ENCODE data around the genes MGP and LMO3.

GRCh38 chr12:14841585-14842383 lies 1.5 kb downstream of the ART4 start:
- PRO-cap, 3 experiments, result no peak in any of the 3 experiments
- RAMPAGE, long total RNA, result no peak
- RRBS, 2 experiments, result no CpG with 5 or more reads among the region's 6 CpGs

GRCh38 chr12:14885458-14886336 lies at the start of gene MGP:
Gene MGP (minus strand): TSS chr12:14885854.
- PRO-cap, 3 experiments, result peak in 1 of 3 experiments; most common minus-strand start chr12:14885854 (in 1)
- RAMPAGE, long total RNA, result start-site peak on the minus strand at chr12:14885827-14885875, 18,703 and 1,301 reads in 2 replicates
- RRBS, 2 experiments, result no CpG with 5 or more reads among the region's 9 CpGs

DNA sequence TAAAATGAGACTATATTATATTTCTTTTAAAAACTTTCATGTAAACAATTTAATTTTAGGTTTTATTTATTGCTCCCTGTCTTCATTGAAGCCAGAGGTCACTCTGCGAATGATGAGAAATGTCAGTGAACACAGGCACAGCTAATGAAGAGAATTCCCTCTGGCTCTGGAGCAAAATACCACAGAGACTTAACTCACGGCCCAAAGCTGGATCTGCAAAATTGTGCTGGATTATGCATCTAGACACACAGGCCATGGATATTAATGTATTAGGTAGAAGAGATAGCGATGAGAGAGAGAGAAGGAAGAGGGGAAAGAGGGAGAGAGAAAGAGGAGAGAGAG lies 3.9 kb downstream of the ARHGDIB start:
- PRO-cap, 3 experiments, result no peak in any of the 3 experiments
- RAMPAGE, long total RNA, result no peak
- RRBS, 2 experiments, result no CpG with 5 or more reads among the region's 3 CpGs

- PRO-cap, 3 experiments, result no peak in any of the 3 experiments
- RAMPAGE, long total RNA, result no peak
- RRBS, 2 experiments, result no CpG with 5 or more reads among the region's 7 CpGs
Observed at GRCh38 chr12:15158097-15158767, 63.0 kb downstream of the RERG start.

DNA sequence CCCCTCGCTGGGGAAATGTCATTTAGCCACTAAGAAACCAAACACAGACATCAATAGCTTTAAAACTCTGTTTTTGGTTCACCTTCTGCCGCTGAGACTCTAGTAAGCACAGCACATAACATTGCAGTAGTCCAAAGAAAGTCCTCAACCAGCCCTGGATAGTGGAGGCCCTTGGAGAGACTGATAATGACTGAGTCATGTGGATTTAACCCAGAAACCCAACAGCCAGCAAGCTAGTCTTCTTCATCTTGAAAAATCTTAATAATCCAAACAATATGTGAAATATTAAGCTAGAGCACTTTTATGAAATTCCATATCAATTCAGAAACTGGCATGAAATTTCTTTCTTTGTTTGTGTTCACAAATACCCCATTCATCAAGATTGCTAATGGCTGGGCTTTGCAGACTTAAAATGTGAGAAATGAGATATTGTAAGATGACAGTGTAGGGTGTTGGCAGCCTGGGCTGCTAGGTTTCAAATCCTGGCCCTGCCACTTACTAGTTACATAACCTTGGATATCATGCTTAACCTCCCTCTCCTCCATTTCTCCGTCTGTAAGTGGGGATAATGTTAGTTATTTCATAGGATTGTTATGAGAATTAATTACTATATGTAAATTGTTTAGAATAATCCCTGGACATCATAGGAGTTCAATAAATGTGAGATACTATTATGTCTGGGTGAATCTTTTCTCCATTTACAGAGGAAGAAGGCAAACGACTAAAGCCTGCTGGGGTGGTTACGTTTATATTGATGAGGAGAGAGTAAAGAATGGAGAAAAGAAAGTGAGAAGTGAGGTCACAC lies 40.0 kb downstream of the RERG start:
- PRO-cap, 3 experiments, result no peak in any of the 3 experiments
- RAMPAGE, long total RNA, result no peak
- RRBS, 2 experiments, result no CpG with 5 or more reads among the region's 5 CpGs

- PRO-cap, 3 experiments, result no peak in any of the 3 experiments
- RAMPAGE, long total RNA, result no peak
- RRBS, 2 experiments, result no CpG with 5 or more reads among the region's 8 CpGs
Observed at GRCh38 chr12:15215836-15216492, 5.3 kb downstream of the RERG start.

DNA sequence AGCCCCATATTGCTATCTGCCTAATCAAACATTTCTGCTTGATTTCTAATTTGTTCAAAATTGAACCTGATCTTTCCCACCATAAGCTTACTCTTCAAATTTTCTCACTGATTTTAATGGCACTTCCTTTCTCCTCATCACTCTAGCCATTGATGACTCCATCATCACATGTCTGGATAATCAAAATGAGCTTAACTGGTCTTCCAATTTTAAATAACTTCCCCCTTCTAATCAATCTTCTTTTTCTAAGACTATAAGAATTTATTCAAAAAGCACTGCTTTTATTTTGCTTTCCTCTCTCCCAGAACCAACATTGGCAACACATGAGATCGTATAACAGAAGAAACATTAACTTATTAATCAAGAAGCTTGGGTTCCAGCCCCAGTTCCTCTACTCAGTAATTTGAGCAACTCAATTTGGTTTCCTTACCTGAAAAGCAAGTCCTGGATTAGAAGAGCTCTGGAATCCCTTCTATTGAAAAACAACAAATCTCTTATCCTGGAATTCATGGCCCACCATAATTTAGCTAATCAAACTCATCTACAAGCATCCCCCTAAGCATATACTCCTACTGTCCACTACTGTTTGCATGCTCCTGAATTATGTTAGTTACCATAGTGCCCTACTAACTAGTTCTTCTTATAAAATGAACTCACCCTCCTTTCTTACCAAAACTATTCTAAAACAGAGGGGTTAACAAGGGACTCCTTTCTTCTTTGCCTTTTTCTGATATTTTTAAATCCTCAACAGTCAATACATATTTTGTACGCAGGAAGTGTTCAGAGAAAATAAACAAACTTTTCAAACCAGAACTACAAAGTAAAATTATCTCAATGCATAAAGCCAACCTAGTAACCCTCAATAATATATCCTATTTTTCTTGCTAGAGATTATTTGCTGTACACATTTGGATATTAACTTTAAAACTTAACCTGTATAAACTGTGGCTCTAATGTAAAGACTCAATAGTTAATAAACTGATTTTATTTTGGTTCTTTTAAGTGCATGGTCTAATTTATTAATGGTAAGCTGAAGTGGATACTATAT lies 42.6 kb downstream of the EPS8 start:
- PRO-cap, 3 experiments, result no peak in any of the 3 experiments
- RAMPAGE, long total RNA, result no peak
- RRBS, 2 experiments, result no CpG with 5 or more reads among the region's 2 CpGs

- PRO-cap, 3 experiments, result no peak in any of the 3 experiments
- RAMPAGE, long total RNA, result no peak
- RRBS, 2 experiments, result no CpG with 5 or more reads among the region's 4 CpGs
Observed at GRCh38 chr12:15787668-15788148, 1.5 kb downstream of the EPS8 start.

DNA sequence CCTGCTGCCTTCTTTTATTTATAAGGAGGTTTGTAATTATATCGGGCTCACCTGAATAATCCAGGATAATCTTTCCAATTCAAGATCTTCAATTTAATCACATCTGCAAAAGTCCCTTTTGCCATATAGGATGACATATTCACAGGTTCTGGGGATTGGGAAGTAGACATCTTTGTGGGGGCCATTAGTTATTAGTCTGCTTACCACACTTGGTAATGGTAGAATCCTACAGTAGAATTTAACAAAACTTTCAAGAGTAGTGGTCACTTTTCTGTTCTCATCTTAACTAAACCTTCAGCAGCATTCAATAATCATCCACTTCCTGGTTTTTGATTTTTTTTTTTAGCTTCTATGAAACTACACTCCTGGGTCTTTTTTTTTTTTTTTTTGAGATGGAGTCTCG lies 6.3 kb upstream of the DERA start:
- PRO-cap, 3 experiments, result no peak in any of the 3 experiments
- RAMPAGE, long total RNA, result no peak
- RRBS, 2 experiments, result no CpG with 5 or more reads among the region's 2 CpGs

- PRO-cap, 3 experiments, result no peak in any of the 3 experiments
- RAMPAGE, long total RNA, result no peak
- RRBS, 2 experiments, result no CpG with 5 or more reads among the region's 6 CpGs
Observed at GRCh38 chr12:16350024-16350335, 2.5 kb downstream of the MGST1 start.

DNA sequence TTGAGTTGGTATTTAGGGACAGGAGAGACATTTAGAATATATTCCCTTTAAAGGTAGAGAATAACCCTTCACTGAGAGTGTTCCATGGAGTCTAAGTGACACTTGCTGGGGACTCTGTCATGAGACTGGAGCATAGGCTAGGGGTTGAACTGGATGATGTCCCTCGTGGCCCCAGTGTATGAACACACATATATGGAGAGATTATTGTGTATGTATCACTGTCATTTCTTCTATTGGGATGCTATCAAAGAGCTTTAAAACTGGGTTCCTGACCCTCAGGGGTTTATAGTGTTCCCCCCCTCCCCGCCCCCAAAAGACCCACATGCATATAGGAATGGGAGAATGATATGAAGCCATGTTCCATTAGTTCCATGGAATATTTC lies 13.2 kb downstream of the MGST1 start:
- PRO-cap, 3 experiments, result no peak in any of the 3 experiments
- RAMPAGE, long total RNA, result no peak
- RRBS, 2 experiments, result no CpG with 5 or more reads among the region's 2 CpGs

GRCh38 chr12:16605611-16606209 lies at the start of gene LMO3:
Gene LMO3 (minus strand): TSS chr12:16606162.
- PRO-cap, 3 experiments, result no peak in any of the 3 experiments
- RAMPAGE, long total RNA, result no peak
- RRBS, 2 experiments, result 3% methylated on average over 2 of the region's 26 CpGs

DNA sequence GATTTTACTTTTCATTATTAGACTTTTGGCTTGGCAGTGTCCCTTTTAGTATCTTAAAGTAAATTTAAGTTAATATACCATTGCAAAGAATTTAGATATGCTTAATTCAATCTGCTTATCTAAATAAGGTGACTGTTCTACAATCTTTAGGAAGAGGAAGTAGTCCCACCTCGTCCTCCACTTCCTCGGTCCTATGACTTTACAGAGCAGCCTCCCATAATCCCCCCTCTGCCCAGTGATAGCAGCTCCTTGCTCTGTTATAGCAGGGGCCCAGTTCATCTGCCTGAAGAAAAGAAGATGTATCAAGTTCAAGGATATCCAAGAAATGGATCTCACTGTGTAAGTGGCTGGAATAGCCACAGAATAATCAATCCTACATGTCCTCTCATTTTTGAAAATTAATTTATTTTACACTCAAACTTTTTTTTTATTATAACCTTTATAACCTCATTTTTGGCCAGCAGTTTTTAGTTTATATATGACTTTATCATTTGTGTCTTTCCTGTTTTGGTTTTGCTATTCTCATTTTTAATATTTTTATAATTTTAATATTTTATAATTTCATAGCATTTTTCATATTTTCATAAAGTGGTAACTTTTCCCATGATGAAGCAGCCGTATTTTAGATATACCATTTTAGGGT lies 92.3 kb upstream of the AEBP2 start:
- PRO-cap, 3 experiments, result no peak in any of the 3 experiments
- RAMPAGE, long total RNA, result no peak
- RRBS, 2 experiments, result no CpG with 5 or more reads among the region's 3 CpGs

GRCh38 chr12:19369460-19370150 lies 69.7 kb upstream of the AEBP2 start:
- PRO-cap, 3 experiments, result peak in 1 of 3 experiments; most common minus-strand start chr12:19369759 (in 1)
- RAMPAGE, long total RNA, result no peak
- RRBS, 2 experiments, result no CpG with 5 or more reads among the region's 6 CpGs

- PRO-cap, 3 experiments, result no peak in any of the 3 experiments
- RAMPAGE, long total RNA, result no peak
- RRBS, 2 experiments, result 3 to 6% methylated on average over 17 of the region's 21 CpGs
Observed at GRCh38 chr12:19439110-19439402, 236 bp upstream of the AEBP2 start.

GRCh38 chr12:19473222-19473450 lies 33.8 kb downstream of the AEBP2 start:
- PRO-cap, 3 experiments, result no peak in any of the 3 experiments
- RAMPAGE, long total RNA, result no peak

GRCh38 chr12:19849999-19851032 lies 411.0 kb downstream of the AEBP2 start:
- PRO-cap, 3 experiments, result no peak in any of the 3 experiments
- RAMPAGE, long total RNA, result no peak
- RRBS, 2 experiments, result no CpG with 5 or more reads among the region's 13 CpGs

- PRO-cap, 3 experiments, result no peak in any of the 3 experiments
- RAMPAGE, long total RNA, result no peak
- RRBS, 2 experiments, result no CpG with 5 or more reads among the region's 2 CpGs
Observed at GRCh38 chr12:19855819-19856180, 416.5 kb downstream of the AEBP2 start.

DNA sequence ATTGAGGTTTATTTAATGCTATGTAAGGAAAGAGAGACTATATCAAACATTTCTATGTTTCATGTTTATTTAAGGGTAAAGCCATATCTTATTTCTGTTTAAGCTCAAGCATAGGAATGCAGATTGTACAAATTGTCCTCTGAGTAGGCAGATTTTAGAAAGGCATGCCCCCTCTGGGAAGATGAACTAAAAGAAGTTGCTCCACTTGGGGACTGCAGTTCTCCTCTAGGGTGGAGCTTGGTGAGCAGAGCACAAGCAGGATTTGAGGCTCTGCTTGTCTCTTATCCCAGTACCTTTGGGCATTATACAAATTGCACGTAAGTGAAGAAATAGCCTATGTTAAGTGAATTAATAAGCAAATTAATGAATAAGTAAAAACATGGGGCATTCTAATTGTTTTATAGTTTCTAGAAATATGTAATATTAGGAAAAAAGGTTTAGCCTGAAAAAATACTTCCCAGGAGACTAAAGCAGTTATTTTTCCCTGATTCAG lies 96.1 kb upstream of the PDE3A start:
- PRO-cap, 3 experiments, result no peak in any of the 3 experiments
- RAMPAGE, long total RNA, result no peak
- RRBS, 2 experiments, result no CpG with 5 or more reads among the region's 1 CpG

- PRO-cap, 3 experiments, result no peak in any of the 3 experiments
- RAMPAGE, long total RNA, result no peak
- RRBS, 2 experiments, result no CpG with 5 or more reads among the region's 2 CpGs
Observed at GRCh38 chr12:20272734-20273191, 95.6 kb upstream of the PDE3A start.

All from skeletal muscle tissue (tissue), 7 donors.